ENCODE measurements around the genes ACTG1, MCRIP1, PCYT2 and SLC16A3.

DNA sequence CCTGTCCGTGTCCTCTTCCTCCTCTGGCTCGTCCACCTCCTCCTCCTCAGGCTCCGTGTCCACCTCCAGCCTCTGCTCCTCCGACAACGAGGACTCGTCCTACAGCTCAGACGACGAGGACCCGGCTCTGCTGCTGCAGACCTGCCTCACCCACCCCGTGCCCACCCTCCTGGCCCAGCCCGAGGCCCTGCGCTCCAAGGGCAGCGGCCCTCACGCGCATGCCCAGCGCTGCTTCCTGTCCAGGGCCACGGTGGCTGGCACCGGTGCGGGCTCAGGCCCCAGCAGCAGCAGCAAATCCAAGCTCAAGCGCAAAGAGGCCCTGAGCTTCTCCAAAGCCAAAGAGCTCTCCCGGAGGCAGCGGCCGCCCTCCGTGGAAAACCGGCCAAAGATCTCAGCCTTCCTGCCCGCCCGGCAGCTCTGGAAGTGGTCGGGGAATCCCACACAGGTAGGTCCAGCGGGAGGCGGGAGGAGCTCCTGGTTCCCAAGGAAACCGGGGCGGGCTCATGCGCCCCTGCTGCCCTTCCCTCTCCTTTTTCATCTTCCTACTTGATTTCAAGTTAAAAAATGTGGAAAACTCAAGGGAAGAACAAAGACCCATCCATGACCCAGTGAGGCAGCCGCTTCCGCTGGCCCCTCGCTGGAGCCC, 50.9 kb downstream of the ACTG1 start:
- PRO-cap, result no peak

DNA sequence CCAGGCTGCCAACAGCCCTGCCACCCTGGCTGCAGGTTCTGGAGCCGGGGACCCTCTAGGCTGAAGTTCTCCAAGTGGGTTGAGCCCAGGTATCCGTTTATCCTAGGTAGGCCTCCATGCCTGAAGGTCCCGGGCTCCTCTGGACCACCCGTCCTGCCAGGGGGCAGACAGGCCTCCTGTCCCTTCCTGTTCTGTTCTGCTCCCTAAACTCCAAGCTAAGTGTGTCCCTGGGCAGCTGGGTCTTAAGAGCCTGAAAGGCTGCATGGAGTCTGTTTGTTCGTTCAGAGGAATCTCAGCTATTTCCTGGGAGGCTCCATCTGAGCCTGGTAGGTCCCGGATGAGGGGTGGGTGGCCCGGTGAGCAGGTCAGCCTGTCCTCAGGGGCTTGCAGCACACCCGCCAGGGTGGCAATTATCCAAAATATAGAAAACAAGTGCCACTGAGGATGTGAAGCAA, 12.6 kb downstream of the ACTG1 start:
- PRO-cap, result no peak

- PRO-cap, result bidirectional peak, plus-strand start at chr17:81513009, minus-strand start at chr17:81512781
These were observed at the start of gene ACTG1 for GRCh38 chr17:81512403-81512973. Gene ACTG1 (minus strand): TSS chr17:81512799.

DNA sequence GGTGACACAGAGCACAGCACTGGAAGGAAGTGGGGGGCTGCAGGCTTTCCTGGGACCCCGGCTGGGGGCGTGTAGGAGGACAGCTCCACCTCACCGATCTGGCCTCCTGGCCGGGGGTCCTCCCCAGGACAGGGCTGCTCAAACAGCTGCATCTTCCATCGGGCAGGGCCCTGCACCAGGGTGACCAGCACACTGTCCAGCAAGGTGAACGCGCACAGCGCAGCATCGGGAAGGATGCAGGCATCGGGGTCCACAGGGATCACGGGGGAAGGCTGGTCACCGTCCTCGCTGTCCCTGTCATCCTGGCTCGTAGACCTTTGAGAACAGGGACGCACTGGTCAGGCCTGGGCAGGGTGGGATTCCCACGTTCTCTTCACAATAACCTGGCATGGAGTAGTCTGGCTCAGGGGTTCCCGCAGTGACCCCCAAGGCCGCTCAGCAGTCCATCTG, 1.2 kb downstream of the FAAP100 start:
- PRO-cap, result no peak

- PRO-cap, result unidirectional peak, plus-strand start at chr17:81551796
These were observed 731 bp downstream of the FAAP100 start for GRCh38 chr17:81551339-81551904.

DNA sequence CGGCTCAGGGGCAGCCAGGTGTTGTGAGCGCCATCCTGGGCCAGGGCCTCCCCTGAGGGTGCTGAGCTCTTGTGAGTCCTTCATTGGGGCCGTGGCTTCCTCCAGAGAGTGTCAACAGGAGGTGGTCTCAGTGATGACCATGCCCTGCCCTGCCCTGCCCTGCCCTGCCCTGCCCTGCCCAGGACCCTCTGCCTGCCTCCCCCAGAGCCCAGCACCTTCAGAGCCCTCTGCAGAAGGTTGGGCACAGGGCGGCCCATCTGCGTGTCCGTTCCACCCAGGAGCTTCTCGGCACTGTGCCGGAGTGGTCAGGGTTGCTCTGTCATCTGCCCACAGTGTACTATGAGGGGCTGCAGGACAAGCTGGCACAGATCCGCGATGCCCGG, 7.2 kb upstream of the MRPL12 start:
- PRO-cap, result no peak

DNA sequence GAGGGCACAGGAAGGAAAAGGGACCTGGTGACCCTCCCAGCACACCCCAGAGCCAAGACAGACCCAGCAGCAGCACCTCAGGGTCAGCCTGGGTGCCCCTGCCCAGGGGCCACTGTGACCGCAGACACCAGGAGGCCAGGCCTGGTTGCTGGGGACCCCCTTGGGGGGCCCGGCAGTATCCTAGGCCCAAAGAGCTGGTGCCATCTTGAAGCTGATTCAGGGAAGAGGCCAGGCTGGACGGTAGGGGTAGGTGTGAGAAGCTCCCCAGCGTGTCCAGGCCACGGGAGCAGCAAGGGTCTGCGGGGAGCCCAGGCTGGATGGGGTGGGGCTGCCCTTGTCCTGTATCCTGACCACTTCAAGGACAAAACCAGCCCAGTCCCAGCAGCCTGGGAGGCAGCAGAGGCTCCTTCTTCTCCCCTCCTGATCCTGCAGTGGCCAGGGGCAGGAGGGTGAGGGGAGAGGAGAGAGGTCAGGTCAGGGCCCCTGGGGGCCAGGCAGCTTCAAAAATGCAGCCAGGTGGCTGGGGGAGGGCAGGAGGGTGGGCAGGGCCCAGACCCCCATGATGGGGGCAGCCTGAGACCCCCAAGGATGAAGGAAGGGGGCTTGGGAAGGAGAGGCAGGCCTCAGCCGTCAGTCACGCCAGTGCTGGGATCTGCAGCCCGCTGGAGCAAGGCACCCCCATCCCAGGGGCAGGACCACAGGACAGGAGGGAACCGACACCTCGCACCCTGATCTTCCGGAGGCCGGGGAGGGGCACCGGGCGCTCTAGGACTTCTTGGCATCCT, 10.4 kb downstream of the MCRIP1 start:
- PRO-cap, result no peak

- PRO-cap, result bidirectional peak, plus-strand start at chr17:81833374, minus-strand start at chr17:81833111
These were observed at the start of gene MCRIP1 for GRCh38 chr17:81832478-81833529. Gene MCRIP1 (minus strand): TSS chr17:81833291.

DNA sequence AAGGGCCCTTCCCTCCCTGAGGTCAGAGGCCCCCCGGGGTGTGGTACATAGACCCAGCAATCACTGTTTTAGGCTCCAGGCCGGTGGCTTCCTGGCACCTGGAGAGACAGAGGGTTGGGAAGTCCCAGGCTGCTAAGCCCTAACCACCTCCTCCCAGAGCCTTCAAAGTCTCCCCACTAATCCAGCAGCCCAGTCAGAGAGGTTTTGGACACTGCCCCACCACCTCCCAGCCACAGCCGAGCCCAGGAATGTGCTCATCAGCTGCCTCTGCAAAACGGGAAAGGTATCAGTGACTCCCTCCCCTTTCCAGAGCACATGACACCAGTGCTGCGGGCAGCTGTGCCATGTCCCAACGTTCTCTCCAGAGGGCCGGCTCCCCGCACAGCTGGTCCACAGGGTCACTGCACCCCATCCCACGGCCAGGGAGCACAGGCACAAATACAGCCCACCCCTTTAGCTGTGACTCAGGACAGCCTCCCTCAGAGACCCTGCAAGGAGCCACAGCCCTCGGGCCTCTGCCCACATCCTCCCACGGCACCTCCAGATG, 5.9 kb upstream of the PPP1R27 start:
- PRO-cap, result no peak

- PRO-cap, result no peak
These were observed 2.9 kb upstream of the P4HB start for GRCh38 chr17:81863106-81863777.

- PRO-cap, result no peak
These were observed 3.8 kb downstream of the NPB start for GRCh38 chr17:81905820-81906285.

- PRO-cap, result unidirectional peak, minus-strand start at chr17:81911399
These were observed at the start of gene PCYT2 for GRCh38 chr17:81911309-81912138. Gene PCYT2 (minus strand): TSS chr17:81911399.

- PRO-cap, result no peak
These were observed 1.6 kb downstream of the ASPSCR1 start for GRCh38 chr17:81978894-81979515.

- PRO-cap, result no peak
These were observed 17.6 kb downstream of the ASPSCR1 start for GRCh38 chr17:81994727-81995712.

DNA sequence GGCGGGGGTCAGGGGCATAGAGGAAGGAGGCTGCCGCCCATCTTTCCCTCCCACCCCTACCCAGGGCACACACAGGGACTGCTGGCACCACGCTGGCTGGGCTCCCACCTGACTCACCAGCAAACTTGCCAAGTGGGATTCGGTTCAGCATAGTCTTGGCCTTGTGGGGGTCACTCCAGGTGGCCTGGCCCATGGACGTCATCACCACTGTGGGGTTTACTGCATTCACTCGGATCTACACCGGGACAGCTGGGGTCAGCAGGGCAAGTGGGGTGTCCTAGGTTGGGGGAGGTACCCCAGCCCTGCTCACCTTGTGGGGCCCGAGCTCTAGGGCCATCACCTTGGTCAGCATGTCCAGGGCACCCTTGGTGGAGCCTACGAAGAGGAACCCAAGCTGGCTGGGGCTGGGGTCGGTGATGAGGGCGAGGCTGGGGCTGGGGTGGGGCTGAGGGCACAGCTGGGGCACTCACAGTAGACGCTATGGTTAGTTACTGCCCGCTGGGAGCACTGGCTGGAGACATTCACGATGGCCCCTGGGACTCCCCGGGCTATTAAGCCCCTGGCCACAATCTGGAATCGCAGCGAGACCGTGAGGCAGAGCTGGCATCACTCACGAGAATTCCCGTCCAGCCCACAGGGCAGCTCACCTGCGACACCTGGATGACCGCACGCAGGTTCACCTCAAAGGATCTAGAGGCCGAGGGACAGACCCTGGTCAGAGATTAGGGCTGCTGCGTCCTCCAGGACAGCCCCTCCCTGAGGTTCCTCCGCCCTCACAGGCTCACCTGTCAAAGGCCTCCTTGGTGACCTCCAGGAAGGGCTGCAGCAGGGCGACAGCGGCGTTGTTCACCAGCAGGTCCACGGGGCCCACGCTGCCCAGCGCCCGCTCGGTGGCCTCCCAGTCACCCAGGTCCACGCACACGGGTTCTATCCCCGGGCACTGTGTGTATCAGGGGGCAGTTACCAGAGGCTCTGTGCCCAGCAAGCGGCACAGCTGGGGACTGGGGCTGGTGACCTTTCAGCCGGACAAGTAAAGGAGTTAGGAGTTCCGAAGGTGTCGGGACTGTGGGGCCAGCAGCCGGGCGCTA, 1.1 kb downstream of the DCXR start:
- PRO-cap, result no peak

DNA sequence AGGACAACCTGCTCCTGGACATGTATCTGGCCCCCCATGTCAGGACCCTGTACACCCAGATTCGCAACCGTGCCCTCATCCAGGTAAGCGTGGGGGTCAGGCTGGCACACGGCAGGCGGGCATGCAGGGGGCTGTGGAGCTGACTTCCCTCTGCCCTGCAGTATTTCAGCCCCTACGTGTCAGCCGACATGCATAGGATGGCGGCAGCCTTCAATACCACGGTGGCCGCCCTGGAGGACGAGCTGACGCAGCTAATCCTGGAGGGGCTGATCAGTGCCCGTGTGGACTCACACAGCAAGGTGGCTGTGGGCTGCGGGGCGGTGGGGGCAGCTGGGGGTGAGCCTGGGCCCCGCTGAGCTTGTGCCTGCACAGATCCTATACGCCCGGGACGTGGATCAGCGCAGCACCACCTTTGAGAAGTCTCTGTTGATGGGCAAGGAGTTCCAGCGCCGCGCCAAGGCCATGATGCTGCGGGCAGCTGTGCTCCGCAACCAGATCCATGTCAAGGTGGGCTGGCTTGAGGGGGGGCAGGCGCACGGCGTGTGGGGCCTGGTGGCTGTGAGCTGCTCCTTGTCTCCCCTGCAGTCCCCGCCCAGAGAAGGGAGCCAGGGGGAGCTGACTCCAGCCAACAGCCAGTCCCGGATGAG, 4.9 kb downstream of the GPS1 start:
- PRO-cap, result no peak

- PRO-cap, result no peak
These were observed 10.9 kb downstream of the FASN start for GRCh38 chr17:82086985-82087608.

DNA sequence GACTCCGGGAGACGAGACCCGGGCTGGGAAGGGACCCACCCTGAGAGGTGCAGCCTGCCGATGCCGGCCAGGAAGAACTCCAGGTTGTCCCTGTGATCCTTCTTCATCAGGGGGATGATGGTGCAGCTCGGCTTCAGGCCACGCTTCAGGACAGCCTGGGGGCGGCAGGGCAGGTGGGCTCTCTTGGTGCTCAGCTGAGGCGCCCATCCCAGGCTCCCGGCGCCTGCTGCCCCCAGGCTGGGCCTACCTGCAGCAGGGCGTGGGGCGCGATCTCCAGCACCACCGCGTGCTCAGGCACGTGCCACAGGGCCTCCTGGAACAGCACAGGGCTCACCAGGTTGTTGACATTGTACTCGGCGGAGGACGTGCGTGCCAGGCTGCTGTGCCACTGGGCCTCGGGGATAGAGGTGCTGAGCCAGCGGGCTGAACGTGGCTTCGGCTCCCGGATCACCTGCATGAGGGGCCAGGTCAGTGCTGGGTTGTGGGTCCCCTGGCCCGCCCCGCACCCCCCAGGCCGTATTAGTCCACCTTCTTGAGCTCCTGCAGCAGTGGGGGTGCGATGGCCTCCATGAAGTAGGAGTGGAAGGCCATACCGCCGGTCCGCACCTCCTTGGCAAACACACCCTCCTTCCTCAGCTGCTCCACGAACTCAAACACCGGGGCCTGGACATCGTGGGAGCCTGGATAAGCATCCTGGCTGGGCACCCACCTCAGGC, 9.2 kb downstream of the FASN start:
- PRO-cap, result no peak

DNA sequence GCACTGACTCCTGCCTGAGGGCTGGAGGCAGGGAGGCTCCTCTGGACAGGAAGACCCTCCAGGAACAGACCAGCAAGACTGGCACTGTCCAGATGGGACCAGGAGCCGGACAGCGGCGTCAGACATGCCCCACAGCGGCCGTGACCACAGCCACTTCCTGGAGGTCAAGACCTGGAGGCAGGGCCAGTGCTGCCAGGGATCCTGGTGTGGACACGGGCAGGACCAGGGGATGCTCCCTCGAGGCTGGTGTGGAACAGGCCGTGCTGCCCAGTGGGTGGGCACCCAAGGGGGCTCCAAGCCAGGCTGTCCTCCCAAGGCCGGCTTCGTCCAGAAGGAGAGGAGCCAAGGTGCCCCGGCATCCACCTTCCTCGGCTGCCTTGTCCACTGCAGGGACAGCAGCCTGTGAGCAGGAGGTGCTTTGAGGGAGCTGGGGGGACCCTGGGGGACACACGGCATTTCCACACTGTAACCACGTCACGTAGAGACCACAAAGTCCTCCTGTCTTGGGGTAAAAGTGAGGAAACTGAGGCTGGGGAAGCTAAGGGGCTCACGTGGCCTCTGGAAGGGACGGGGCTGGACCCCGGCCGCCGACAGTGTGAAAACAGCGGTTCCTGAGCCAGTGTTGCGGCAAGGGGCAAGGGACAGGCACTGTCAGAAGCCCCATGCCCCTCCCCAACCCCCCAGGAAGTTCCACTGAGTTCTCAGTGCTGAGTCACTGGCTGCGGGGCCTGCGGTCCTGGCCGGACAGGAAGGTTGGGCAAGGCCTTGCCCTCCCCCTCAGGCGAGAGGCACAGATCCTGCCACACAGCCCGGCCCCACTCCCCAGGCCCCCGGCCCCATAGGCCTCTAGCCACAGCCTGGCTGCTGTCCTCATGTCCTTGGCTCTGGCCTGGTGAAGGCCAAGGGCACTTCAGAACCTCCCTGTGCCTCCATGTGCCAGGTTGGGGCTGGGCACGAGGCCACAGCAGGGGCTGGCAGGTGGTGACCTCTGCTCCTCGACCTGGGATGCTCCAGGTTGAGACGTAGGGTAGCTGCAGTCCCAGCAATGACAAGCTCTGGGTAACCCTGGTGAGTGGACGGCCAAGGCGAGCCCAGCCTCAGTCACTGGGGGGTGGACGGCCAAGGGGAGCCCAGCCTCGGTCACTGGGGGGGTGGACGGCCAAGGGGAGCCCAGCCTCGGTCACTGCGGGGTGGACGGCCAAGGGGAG, 4.9 kb upstream of the CCDC57 start:
- PRO-cap, result no peak

DNA sequence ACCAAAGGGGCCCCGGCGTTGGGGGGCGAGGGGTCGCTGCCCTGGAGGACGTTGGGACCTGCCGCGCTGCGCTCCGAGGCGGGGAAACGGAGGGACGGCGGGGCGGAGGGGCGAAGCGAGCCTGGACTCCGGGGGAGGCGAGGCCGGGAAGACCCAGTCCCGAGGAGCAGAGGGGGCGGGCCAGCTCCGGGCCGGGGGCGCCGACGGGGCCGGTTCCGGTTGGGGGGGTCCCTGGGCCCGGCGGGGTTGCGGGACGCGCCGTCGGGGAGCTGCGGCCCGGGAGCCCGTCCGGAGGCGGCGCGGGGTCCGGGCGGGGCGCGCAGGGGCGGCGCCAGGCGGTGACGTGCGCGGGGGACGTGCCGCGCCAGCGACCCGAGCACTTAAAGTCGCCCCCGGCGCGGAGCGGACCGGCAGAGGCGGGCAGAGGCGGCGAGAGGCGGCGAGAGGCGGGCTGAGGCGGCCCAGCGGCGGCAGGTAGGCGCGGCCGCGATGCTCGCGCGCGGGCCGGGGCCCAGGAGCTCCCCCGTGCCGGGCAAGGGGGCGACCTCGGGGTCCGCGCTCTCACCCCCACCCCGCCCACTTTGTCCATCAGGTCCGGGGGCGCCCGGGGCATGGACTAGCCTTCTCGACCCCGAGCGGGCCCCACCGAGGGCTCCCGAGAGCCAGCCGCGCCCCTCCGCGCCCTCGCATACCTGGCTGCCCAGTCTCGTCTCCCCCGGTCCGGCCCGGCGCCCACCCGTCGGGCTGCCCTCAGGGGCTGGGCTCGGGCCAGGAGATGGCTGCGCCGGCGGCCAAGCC, at the start of gene SLC16A3:
TSS of gene SLC16A3 (plus strand) at position 410 of the 798 bp plus-strand sequence.
- PRO-cap, result unidirectional peak, plus-strand start at position 433 of the sequence